ENCODE measurements around a stretch of chr1.

DNA sequence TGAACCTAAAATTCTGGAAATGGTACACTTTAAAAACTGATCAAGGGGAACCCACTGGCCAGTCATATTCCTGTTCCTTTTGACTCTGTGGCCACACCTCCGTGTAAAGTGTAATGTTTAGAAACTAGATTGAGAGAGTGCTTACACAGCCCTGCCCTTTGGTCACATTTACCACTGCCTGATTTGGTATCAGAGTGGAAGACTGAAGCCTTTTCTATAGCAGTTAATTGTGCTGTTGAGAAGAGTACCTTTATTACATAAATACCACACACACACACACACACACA is 37.2 kb downstream of the CAMTA1 start:
- PRO-cap, 2 experiments = no peak in any of the 2 experiments

DNA sequence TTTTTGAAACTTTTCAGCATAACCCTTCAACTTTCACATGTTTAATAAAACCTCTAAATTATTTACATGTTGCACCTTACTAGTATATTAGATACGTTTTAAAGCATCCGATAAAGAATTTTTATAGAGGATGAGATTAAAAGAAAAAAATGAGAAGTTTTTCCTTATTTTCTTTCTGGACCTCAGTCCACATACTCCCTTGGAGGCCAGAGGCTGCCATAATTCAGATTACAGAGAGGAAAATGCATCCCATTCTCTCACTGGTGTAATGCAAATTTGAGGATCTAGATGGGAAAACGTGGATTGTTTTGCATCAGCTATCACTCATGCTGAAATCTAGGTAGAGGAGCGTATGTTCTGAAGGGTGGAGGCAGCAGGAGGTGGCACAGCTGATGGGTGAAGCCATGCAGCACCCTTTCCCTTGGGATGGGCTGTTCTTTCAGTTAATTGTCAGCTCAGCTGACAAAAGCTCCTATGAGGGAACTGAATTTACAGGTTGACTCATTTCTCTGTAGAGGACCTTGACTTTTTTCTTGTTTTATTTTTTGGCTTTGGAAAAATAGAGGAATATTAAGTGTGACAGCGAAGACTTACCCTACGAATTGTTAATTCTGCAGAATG is 41.7 kb downstream of the CAMTA1 start:
- PRO-cap, 2 experiments = no peak in any of the 2 experiments

- PRO-cap, 2 experiments = no peak in any of the 2 experiments
These were observed 56.0 kb downstream of the CAMTA1 start for GRCh38 chr1:6841077-6841891.

- PRO-cap, 2 experiments = peak in 1 of 2 experiments; most common plus-strand start chr1:6922904 (in 1); most common minus-strand start chr1:6922685 (in 1)
These were observed 137.3 kb downstream of the CAMTA1 start for GRCh38 chr1:6922514-6922994.

DNA sequence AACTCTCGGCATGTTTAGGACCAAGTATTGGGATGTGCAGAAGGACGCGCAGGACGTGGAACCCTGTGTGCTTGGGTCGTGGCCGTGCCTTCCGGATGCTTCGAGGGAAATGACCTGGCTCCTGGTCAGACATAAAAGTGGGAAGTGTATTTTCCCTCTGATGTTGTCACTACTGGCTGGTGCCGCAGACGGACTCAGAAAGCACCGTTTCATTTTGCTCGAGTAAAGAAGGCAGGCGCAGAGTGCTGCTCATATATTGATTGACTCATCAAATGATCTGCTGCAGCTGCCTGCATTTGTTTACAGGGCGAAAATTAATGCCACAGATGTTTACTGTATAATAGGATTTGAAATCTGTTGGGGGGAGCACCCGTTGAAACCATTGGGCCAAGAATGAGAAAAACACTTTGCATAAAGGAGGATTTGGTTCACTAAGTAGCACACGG is 365.5 kb downstream of the CAMTA1 start:
- PRO-cap, 2 experiments = peak in 1 of 2 experiments; most common plus-strand start position 196 of the sequence (in 1)

GRCh38 chr1:7199111-7199564 is 413.9 kb downstream of the CAMTA1 start:
- PRO-cap, 2 experiments = no peak in any of the 2 experiments

DNA sequence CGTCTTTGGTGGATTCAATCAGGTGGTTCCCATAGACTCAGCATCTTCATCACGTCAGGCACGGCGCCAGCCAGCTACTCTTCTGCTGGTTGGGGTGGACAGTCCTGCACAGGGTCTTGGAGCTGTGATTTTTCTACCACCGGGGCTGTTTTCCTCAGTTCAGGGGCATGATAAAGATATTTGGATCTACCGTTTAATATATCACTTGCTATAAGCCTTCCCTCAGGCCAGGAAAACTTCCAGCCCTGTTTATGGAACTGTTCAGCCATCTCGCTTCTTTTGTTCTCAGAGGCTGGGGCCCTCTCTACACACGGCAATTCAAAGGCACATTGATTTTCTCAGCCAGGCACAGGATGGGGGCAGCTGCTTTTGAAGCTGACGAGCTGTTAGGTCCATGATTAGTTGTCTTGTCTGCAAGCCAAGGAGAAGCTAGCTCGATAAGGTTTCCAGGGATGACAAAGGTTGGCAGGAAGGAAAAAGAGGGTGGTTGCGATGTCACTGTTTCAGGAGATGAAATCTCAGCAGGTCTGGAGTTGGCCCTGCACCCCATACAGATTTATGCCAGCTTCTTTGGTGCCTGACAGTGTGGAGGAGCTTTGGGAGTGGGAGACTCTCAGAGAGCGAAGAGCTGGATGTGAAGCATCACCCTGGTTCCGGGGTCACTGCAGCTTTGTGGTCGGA is 467.5 kb downstream of the CAMTA1 start:
- PRO-cap, 2 experiments = no peak in any of the 2 experiments

DNA sequence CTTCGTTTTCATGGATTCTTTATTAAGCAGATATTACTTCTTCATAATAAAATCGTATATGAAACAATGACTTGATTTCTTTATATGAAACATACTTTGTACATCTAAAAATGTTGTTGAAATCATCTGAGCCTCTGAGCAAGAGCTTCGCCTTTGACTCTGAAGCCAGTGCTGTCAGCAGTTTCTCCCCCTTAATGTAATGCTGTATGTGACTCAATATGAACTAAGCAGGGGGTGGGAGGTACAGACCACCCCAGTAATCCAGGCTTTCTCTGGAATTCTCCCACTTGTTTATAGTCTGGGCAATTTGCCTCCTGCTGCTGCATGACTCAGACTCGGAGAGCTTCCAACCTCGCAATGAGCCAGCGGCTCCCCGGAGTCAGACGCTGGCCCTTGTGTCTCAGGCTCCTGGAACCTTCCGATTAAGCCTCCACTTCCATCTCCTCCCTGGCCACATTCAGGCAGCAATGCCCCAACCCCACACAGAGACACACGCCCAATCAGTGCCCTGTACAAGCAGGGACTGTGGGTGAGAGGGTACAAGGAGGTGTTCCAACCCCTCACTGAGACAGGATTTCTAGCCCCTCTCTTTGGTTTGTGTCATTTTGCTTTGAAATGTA is 471.8 kb upstream of the VAMP3 start:
- PRO-cap, 2 experiments = no peak in any of the 2 experiments

- PRO-cap, 2 experiments = no peak in any of the 2 experiments
These were observed 381.8 kb upstream of the VAMP3 start for GRCh38 chr1:7389234-7389696.

DNA sequence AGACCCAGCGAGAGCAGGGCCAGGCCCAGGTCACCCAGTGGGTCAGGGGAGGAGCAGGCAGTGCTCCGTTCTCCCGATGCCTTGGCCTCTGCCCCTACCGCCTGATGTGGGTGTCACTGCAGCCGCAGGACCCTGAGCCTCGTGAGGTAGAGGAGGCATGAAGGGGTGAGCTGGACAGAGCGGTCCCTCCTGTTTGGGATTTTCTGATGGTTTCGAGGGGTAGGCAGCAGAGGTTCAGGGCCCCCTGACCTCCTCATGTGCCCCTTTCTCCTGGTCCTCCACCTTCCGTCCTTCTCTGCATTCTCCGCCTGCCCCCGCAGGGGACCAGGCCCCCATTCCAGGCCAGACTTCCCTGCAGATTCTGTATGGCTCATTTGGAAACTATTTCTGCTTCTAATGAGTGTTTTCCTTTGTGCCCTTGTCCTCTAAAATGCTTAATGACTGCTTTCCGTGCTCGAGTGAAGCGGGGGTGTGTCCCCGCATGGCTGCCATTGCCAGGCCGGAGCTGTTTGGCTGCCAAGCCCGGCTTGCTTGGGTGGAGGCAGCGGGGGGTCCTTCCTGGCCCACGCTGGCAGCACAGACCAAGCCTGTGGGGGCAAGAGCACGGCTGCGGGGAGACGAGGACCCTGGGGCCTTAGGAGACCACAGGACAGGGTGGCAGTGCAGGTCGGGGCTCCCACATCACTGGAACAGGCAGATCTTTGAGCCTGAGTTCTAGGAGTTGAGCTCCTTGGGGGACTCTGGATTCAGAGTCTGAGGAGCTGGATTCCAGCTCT is 299.3 kb upstream of the VAMP3 start:
- PRO-cap, 2 experiments = no peak in any of the 2 experiments

- PRO-cap, 2 experiments = no peak in any of the 2 experiments
These were observed 270.5 kb upstream of the VAMP3 start for GRCh38 chr1:7500584-7500971.

DNA sequence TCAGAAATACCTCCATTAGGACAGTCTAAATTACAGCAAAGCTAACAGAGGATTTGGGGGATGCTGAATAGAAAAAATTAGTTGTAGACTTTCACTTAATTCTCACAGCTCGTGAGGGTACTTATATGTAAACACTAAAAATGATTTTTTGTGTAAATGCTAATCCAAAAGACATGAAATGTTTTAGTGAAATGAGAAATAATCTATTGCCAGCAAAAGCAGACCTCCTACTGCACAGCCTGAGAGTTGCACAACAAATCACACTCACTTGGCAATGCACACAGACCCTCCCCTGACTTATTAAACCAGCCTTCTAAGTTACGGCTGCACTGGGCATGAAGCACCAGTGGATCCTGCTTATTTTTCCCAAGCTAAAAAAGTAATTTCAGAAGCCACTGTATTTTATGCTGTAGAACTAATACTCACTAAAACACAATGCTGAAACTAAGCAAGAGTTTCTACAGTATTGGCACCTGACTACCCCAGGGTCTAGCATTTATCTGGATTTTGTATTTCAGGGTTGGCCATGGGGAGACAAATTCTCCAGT is 10.3 kb downstream of the ERRFI1 start:
- PRO-cap, 2 experiments = no peak in any of the 2 experiments

DNA sequence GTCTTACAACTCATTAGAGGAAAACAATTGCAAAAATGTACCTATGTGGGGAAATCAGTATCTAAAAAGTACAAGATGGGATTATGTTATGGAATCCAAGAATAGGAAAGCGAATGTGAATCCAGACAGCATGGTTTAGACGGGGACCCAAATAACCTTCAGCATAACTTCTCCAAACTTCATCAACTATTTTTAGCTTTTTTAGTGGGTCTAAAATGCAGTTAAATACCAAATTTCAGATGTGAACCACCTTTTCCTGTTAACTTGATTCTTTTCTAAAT is 7.7 kb downstream of the ERRFI1 start:
- PRO-cap, 2 experiments = no peak in any of the 2 experiments

DNA sequence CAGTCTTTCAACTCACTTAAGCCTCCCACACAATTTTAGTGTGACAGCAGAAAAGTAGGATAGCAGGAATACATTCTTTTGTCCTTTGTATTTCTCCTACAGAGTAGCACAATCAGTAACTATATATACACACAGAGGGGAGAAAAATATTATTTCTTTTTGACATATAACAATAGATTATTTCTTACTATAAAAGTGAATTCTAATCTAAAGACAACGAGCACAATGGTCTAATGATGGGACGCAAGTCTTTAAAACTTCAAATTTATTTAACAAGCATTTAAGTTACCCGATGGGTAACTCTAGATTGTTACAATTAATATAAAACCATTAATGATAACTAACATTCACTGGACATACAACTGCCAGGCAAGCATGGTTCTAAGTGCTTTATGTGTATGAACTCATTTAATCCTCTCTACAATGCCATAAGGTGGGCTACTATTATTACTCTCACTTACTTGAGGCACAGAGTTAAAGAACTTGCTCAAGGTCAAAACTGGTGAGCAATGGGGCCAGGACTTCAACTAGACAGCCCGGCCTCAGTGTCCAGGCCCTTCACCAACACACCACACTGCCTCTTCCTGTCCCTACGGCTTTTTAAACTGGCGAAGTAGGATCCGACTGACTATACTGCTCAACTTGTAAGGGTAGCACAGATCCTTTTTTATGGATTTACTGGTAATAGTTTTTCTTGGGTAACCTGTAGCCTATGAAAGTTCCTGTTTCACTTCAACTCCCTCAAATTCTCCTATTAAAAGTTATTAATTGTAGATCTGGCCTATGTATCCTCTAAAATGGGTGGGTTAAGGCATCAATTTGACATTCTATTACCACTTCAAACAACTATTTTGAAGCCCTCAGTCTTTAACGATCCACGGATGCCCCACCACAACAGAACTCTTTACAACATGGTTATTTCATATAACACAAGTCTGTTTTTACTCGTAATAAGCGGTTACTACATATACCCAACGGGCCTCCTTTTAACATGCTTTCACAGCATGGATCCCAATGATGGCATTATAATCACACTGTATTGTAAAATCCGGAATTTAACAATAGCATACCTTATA is 4.4 kb downstream of the ERRFI1 start:
- PRO-cap, 2 experiments = no peak in any of the 2 experiments

- PRO-cap, 2 experiments = no peak in any of the 2 experiments
These were observed 63.9 kb upstream of the ERRFI1 start for GRCh38 chr1:8090033-8090471.

- PRO-cap, 2 experiments = no peak in any of the 2 experiments
These were observed 107.8 kb upstream of the ERRFI1 start for GRCh38 chr1:8133671-8134593.

GRCh38 chr1:8136786-8137048 is 110.6 kb upstream of the ERRFI1 start:
- PRO-cap, 2 experiments = no peak in any of the 2 experiments

DNA sequence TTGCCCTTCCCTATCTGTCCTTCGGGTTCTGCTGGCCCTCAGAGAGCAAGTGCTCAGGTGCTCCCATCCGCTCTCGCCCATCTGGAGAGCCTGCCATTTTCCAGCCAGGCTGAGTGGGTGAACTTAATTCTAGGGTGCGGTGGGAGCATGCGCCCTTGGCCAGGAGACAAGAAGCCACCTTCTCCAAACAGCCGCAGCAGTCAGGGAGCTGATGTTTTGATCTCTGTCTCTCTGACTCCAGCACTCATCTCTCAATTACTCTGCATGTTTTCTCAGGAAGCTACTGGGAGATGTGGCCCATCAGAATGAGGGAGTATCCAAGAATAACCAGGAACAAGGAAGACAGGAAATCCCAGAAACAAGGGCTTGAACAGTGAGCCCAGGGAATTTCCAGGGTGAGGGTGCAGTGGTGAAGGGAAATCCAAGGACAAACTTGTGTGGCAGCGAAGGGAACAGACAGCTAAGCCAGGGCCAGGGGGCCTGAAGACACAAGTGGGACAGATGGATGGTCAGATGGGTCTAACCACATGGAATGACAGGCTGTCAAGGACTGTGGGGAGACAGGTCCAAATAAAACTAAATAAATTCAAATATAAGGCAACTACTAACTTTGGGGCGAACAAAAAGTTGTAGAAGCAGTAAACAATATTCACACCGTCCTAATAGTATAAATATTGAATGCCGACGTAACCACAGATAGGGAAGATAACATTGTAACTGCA is 121.8 kb upstream of the ERRFI1 start:
- PRO-cap, 2 experiments = no peak in any of the 2 experiments

- PRO-cap, 2 experiments = no peak in any of the 2 experiments
These were observed 120.2 kb upstream of the SLC45A1 start for GRCh38 chr1:8197562-8198210.

DNA sequence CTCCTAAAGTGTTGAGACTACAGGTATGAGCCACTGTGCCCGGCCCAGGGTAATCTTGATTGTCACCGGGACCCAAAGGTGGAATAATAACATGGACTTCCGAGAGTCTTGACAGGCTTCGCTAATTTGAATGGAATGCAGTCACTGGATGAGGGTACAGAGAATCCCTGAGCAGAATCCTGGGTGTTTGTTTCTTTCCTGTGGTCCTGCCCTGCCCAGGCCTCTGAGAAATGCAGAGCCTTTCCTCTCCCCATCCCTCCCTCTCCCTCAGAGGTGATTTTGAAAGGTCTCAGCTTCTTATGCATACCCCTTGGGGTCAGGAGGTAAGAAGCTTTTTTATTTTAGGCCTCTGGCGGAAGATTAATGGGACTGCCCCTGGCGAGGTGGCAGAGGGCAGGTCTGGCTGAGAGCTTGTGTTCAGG is 116.7 kb upstream of the SLC45A1 start:
- PRO-cap, 2 experiments = no peak in any of the 2 experiments